ENCODE results near the genes LGALS7, MRPS12, SAMD4B and PAF1.

DNA sequence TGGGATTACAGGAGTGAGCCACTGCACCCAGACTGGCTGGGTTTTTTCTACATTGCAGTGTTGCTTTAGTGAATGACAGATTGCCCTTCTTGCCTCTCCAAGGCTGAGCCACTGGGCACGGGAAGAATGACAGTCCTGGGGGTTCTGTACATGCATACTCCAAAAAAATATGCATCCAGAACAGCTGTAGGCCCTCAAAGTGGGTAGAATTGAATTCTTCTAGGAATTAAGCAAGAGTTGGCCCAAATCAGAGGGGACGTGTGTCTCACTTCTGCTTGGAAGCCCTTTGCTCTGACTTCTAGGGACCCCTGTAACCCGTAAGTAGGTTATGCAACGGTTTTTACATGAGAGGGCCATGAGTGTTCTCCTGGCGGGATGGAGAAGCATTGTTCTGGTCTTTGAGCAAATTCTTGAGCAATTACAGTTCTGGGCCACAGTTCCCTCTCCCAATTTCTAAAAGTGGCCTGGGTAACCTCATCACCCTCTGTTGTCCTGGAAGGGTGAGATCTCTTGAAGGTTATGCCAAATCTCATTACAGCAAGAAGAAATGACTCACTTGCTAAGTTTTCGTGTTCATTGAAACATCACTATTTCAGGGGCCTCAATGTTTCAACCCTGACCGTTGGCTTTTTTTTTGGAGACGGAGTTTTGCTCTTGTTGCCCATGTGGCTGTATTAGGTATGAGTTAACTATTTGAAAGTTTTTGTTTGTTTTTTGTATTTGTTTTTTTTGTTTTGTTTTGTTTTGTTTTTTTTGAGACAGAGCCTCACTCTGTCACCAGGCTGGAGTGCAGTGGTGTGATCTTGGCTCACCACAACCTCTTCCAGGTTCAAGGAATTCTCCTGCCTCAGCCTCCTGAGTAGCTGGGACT lies 3.8 kb downstream of the ACTN4 start:
- PRO-cap: no peak
- CAGE, long polyA plus RNA: no peak

DNA sequence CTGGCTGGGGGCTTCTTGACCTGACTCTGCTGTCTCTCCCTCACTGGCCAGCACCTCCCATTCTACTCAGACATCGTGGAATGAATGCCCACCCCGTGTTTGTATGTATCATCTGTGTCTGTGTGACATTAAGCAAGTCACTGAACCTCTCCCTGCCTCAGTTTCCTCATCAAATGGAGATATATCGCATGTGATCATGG lies 47.0 kb downstream of the ACTN4 start:
- PRO-cap: no peak
- CAGE, long polyA plus RNA: no peak

DNA sequence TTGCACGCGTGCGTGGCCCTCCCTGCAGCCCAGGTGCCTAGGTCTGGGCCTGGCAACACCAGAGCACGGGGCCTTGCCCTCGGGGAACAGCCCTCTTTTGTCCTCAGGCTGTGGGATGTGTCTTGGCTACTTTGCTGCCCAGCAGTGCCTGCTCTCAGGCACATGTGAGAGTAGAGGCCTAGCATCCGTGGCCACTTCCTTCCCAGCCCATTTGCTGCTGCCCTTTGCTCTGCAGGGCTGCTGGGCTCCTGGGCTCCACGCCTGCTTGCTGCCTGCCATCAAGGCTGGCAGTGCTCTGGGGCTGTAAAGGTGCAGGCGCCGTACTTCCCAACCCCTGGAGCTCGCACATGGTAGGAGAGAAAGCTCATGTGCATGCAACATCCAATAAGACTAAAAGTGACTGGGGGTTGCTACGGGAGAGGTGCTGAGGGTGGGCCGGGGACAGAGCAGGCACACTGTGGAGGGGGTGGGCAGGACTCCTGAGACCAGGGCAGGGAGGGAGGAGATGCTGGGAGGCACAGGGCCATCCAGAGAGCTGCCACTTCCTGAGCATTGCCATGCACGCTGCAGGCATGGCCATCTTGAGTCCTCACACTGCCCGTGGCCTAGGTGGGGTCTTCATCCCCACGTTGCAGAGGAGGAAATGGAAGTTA lies 46.5 kb downstream of the CAPN12 start:
- PRO-cap: no peak
- CAGE, long polyA plus RNA: no peak

GRCh38 chr19:38699635-38700284 lies 44.5 kb downstream of the CAPN12 start:
- PRO-cap: no peak
- CAGE, long polyA plus RNA: no peak

GRCh38 chr19:38717728-38718112 lies 26.6 kb downstream of the CAPN12 start:
- PRO-cap: no peak
- CAGE, long polyA plus RNA: no peak

DNA sequence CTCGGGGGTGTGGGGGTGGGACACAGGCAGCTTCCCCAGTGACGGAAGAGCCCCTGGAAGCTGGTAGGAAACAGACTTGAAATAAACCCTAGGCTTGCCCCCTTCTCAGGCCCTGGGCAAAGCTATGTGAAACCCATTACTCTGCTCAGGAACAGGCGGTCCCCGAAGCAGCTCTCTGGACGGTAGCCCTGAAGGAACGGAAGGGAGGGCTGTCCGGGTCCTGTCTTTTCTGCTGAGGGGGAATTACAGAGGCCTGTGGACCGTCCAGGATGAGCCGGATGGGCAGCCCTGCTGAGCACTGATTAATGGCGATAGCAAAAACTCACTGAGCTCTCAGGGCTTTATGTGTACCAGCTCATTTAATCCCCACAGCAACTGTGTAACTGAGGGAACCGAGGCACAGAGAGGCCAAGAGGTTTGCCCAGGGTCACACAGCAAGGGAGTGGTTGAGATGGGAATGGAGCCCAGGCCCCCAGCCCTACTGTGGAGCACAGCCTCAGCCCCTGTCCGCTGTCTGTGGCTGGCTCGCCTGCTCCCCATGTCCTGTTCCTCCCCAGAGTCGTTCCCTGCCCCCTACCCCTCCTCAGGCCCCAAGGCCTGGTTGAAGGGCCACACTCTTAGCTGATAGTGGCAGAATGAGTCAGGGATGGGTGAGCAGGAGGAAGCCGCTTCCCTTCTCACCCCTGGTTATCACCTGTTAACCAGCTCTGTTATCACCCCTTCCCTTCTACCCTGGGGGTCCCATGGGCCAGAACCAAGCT lies 21.4 kb downstream of the CAPN12 start:
- PRO-cap: no peak
- CAGE, long polyA plus RNA: no peak

- PRO-cap: no peak
- CAGE, long polyA plus RNA: no peak
Measured at GRCh38 chr19:38727811-38728807, 16.2 kb downstream of the CAPN12 start.

DNA sequence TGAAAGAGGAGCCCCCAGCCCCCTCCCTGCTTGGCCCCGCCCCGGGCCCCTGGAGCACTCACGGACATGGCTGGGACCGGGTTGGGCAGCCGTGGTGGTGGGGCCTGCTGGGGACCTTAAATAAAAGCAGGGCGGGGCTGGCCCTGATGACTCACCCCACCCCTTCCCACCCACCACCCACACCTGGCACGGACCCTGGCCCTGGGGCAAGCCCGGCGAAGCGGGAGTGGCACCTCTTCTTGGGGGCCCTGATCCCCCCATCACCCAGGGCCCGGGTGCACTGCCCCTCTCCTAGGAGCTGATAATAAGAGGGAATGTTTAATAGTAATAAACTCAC lies at the start of gene LGALS7:
LGALS7 (minus strand) TSS at position 93 of the 337 bp plus-strand sequence.
- PRO-cap: no peak
- CAGE, long polyA plus RNA: no peak

- PRO-cap: no peak
- CAGE, long polyA plus RNA: no peak
Measured at GRCh38 chr19:38832948-38833205, 1.3 kb upstream of the ECH1 start.

DNA sequence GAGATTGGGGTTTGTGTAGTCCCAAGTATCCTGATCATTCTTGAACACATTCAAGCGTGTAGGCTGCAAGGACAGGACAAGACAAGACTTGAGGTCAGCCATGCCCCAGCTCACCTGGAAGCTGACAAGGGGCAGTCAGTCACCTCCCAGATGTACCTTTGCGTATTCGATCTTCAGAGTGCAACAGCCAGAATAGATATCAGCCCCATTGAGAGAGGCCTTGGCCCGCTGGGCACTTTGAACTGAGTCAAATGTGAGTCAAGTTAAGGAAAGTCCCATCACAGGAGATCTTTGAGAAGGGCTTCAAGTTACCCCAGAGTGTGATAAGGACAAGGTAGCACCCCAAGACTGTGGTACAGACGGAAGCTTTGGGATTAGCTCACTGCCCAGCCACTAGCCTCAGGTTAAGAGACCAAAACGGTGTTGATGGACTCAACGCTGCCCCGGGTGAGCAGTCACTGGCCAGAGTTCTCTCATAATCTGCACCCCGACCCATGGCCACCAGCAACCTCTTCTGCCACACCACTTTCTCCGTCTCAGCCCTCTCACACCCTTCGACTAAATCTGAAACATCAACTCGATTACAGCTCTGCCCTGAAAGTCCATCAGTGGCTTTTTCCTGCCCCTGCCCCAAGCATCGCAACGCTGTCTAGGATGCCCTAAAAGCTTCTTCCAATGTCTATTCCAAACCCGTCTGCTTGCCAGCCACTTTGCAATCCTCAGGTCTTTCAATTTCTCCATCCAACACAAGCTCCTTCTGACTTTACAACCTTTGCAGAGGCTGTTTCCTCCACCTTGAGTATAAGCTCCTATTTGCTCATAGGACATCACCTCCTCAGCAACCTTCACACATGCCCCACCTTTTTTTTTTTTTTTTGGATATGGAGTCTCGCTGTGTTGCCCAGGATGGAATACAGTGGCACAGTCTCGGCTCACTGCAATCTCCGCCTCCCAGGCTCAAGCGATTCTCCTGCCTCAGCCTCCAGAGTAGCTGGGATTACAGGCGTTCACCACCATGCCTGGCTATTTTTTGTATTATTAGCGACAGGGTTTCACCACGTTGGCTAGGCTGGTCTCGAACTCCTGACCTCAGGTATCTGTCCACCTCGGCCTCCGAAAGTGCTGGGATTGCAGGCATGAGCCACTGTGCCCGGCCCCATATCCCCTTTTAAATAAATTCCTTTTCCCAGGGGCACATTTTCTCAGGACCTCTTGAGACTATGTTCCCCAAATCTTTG lies 5.5 kb downstream of the HNRNPL start:
- PRO-cap: no peak
- CAGE, long polyA plus RNA: no peak

DNA sequence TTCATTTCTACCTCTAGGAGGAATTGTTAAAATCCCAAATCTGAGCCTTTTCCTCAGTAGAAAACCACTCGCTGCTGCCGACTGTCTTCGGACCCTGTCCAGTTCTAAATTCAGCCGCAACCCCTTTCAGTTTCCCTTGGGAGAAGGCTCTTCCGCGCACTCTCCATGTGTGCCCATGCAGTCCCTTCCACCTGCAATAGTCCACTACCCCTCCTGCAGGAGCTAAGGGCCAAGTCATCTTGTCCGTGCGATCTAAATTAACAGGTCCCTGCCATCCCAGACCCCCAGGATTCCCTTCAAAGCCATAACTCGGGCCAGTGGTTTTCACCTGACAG lies 921 bp upstream of the HNRNPL start:
- PRO-cap: unidirectional peak, plus-strand start at position 56 of the sequence
- CAGE, long polyA plus RNA: no peak

DNA sequence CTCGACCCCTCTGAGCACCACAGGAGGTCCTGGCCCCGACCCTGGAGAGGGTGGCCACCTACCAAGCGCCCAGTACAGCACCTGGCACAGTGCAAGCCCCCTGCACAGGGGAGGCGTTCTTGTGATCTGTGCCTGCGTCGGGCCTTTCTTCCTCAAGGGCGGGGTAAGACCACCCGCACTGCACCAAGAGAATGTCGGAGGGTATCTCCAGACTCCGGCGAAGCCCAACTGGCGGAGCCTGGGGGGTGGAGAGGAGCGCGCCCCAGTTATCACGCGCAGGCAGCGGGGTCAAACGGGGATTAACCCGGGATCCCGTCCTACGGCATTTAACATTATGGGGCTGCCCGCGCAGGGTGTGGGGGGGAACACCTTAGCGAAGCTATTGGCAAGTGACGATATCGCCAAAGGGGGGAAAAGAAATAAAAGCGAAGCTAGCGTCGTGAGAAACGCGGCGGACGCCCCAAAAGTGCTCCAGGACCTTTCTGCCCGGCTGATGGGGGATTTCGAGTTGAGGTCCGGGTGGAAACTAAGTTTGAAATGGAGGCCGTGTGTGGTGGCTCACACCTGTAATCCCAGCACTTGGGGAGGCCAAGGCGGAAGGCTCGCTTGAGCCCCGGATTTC lies 1.4 kb upstream of the HNRNPL start:
- PRO-cap: bidirectional peak, plus-strand start at position 440 of the sequence, minus-strand start at position 207 of the sequence
- CAGE, long polyA plus RNA: no peak

- PRO-cap: no peak
- CAGE, long polyA plus RNA: no peak
Measured at GRCh38 chr19:38870879-38871346, 7.2 kb downstream of the RINL start.

DNA sequence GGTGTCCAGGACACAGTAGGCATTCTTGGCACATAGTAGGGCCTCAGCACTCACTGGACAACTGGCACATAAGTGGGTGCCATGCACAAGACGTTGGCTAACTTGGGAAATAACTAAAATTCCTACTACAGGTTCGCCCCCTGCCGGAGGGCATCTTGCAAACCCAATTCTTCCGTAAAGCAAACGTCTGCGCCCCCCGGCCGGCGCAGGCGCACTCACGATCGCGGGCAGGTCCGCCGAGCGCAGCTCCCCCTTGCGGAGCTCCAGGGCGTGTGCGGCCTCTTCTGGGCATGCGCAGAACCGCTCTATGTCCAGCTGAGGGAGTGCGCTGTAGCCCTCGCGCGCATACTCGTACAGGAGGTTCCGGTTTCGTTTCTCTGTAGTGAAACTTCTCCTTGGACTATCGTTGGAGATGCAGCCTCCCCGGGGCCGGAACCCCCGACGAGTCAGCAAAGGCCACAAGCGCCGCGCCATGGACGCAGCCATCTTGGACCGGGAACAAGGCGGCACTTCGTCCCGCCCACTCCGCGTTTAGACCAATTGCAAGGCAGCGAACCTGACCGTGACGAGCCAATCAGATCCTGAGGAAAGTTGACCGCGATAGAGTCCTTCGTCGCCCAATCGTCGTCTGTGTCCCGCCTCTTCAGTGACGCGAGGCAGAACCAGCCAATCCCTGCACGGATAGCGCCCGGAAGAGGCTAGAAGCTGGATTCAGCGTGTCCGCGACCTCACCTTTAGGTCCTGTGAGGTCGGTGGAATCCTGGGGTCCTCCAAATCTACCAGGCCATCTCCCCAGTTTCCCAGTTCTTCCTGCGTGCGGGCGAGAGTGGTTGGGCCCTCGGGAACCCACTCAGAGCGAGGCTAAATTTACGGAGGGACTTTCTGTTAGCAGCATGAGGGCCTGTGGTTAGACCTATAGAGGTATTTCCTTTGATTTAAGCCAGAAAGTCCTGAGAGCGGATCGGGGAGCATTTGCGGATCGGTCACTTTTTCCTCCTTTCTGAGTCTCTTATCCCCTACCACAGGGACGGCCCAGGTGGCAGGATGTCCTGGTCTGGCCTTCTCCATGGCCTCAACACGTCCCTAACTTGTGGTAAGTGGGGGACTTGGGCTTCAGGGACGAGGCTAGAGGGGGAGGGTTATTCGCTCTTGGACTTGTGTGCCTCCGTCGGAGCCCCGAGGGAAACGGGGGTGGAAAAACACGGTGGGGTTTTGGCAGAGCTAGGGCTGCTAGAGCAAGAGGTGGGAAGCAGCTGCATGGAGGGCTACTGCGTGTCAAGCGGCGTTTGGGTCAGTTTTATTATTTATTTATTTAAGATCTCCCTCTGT lies at the start of gene MRPS12:
MRPS12 (plus strand) TSS at position 694 of the 1,329 bp plus-strand sequence.
- PRO-cap: bidirectional peak, plus-strand start at position 737 of the sequence, minus-strand start at position 497 of the sequence; bidirectional peak, plus-strand start at position 943 of the sequence, minus-strand start at position 887 of the sequence
- CAGE, long polyA plus RNA: start-site peak on the minus strand centred at position 502 of the sequence, 24 bp wide, 79 and 97 reads in 2 replicates

DNA sequence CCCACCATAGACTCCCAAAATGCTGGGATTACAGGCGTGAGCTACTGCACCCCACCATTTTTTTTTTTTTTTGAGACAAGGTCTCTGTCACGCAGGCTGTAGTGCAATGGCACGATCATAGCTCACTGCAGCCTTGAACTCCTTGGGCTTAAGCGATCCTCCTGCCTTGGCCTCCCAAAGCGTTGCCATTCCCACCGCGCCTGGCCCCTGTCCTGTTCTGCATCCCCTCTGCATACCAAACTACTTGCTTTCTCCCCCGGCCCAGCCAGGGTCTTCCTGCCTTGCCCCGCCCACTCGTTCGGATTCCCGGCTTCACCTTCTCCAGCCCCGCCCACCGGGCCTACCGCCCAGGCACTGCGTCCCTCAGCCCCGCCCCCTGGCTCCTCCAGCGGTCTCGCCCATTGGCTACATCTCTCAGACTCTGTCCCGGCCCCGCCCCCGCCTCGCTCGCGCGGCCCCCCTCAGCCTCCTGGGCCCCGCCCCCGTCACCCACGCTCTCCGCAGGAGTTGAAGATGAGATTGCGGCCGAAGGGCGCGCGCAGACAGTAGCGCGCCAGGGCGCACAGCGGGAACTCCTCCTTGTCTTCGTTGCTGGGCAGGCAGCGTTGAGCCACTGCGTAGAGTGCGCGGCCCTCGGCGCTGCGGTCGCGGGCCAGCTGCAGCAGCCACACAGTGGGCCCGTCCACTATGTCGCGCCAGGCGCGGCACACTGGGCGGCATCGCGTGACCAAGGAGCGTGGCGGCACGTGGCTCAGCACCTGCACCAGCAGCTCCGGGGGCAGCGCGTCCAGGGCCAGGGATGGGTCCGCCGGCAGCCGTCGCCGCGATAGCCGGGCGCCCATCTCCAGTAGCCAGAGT lies 19.0 kb downstream of the MRPS12 start:
- PRO-cap: unidirectional peak, plus-strand start at position 541 of the sequence
- CAGE, long polyA plus RNA: no peak

DNA sequence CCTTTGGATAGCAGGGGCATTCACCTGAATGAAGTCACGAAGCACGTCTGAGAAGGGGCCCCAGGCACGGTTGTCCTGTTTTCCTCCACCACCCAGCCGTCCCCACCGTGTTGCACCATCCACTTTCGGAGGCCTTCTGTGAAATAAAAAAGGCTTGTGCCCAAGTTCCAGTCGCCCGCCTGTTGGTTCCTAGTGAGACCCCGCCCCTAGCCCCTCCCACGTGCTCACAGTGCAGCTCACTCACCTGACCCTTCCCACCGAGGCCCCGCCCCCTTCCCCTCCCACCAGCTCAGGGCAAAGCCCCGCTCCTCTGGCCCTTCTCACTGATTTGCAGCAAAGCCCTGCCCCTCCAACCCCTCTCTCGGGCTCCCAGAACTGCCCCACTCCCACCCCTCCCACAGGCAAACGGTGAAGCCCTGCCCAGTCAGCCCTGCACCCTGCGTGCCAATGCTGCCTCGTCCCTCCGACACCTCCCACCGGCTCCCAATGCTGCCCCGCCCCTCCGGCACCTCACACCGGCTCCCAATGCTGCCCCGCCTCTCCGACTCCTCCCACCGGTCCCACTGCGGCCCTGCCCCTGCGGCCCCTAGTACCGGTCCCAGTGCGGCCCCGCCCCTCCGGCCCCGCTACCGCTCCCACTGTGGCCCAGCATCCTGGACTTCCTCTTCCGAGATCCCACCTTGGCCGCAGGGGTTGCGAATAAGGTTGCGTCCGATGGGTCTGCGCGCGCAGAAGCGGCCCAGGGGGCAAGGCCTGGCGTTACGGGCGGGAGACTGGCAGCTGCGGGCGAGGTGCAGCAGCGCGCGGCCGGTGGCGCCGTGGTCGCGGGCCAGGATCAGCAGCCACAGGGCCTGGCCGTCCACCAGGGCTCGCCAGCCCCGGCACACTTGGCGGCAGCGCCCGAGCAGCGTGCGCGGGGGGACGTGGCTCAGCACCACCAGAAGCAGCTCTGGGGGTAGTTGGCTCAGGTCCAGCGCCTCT lies 874 bp downstream of the FBXO27 start:
- PRO-cap: no peak
- CAGE, long polyA plus RNA: no peak

DNA sequence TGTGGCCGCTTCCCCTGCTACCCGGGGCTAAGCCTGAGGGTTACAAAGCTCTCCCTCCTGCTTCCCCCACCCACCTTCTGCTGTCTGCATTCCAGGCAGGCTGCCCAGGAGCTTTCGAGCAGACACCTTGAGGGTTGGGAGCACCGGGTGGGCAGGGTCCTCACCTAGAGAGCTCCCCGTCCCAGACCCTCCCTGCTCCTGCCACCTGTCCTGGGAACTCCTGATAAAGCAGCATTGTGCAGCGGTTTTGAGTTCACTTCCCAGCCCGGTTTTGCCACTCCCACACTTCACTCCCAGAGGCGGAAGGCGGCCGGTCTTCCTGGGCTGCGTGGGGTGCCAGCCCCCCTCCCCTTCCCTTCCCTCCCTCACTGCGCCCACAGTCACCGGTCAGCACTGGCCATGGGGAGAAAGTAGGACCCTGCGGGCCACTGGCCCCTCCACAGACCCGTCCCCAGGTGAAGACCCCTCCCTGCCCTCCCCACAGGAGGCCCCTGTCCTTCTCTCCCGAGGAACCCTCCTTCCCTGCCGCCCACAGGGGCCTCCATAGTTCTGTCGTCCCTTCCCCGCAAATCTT lies 8.0 kb downstream of the PAK4 start:
- PRO-cap: no peak
- CAGE, long polyA plus RNA: no peak

DNA sequence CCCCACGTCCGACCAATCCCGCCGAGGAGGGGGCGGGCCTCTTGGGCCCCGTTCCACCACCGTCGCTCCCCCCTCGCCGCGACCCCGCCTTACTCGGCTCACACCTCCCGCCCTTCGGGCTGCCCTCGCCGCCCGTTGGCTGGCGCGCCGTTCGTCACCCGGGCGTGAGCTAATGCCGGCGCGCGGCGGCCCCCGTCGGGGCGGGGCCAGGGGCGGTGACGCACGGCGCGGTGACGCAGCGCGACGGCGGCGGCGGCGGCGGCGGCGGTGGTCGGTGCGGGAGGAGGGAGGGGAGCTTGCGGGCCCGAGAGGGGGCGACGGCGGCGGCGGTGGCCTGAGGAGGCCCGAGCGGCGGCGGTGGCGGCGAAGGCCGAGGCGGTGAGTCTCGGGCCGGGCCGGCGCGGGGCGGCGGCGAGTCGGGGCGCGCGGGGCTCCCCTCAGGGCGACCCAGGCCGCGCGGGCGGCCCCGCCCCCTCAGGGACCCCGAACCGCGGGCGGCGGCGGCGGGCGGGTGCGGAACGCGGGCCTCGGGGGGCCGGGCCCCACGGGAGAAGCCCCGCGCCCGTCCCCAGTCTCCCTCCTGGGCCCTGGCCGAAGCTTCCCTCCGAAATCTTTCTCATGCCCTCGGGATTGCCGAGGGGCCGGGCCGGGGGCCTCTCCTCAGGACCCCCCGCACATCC lies at the start of gene SAMD4B:
SAMD4B (plus strand) TSS at position 223 of the 680 bp plus-strand sequence.
- PRO-cap: bidirectional peak, plus-strand start at position 307 of the sequence, minus-strand start at position 67 of the sequence; unidirectional peak, plus-strand start at position 571 of the sequence
- CAGE, long polyA plus RNA: no peak

GRCh38 chr19:39355263-39356104 lies 13.3 kb downstream of the SAMD4B start:
- PRO-cap: no peak
- CAGE, long polyA plus RNA: no peak

GRCh38 chr19:39390419-39391279 lies at the start of gene PAF1:
Gene PAF1, minus strand, starts transcription at chr19:39391106.
- PRO-cap: bidirectional peak, plus-strand start at chr19:39391378, minus-strand start at chr19:39391106
- CAGE, long polyA plus RNA: no peak